ENCODE measurements around a stretch of chr3.

DNA sequence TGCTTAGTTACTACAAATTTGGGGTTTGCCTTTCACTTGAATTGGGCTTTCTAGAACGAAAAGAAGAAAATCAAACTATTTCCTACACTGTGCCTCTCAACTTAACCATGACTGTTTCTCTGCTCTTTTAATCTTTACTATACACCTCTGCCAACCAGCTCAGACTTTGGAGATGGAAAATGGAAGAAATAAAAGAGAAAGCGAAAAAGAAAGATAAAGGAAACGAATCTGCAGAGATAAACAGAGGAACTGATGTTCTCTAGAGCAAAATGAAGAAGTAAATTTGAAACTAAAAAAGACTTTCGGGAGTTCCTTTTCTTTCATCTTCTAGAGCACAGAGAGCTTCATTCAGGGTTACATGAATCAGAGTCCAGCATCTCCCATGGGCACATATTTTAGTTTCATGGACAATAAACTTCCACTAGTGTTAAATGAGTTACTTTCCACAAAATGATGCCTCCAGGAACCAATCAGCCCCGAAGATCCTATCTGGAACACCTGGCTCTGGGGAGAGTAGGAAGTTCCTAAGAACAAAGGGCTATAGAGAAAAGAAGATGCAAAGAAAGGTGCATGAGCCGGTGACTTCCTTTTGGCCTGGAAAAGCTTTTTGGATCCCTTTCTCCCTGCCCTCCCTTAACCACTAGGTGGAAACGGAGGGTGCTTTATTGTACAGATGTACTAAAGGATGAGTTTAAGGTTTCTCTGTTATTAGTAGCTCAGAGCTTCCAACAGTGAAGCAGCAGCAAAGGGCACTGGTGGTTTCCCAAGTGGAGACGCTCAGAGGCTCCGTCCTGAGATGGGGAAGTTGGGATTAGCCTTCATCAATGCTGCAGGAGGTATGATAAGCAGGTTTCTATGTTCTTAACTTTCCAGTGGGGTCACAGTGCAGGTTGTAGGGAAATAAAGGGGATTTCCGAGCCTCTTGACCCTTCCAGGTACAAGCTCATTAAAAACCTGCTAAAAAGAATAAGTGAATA lies 6.1 kb upstream of the ADGRG7 start:
- PRO-cap = no peak

DNA sequence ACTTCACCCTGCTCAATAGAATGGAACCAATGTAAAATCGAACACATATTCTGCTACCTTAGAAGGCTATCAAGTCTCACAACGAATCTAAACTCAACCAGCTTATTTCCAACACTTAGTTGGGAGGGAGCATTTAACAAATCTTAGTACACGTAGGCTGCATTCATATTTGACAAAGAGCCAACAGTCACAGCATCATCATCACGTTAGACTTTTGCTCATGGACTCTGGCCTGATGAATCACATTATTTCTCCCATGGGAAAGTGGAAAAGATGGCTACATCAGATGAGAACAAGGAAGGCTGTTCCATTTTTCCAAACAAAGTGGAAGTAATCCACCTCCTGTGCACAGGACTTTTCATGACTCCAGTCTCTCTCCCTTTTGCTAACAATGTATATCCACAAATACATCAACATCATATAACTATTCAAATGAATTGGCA lies 64.2 kb downstream of the ABI3BP start:
- PRO-cap = no peak

- PRO-cap = no peak
Observed at GRCh38 chr3:100972956-100973457, 20.2 kb downstream of the ABI3BP start.

DNA sequence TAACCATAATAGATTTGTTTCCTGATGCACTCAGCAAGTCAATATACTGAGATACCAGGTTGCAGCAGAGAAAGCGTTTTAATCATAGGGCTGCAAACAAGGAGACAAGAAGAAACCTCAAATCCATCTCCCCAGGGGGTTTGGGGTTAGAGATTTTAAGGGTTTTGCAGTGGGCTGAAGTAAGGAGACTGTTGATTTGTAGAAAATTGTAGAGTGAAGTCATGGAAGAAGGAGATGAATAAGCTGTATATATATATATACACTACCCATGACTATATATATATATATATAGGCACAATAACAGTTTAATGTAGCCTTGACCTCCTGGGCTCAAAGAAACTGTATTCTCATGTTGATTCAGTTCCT lies 12.7 kb upstream of the TRMT10C start:
- PRO-cap = no peak

GRCh38 chr3:101573358-101573912 lies 545 bp upstream of the PCNP start:
- PRO-cap = bidirectional peak, plus-strand start at chr3:101573801, minus-strand start at chr3:101573714

- PRO-cap = no peak
Observed at GRCh38 chr3:101685147-101685515, 1.4 kb downstream of the RPL24 start.

DNA sequence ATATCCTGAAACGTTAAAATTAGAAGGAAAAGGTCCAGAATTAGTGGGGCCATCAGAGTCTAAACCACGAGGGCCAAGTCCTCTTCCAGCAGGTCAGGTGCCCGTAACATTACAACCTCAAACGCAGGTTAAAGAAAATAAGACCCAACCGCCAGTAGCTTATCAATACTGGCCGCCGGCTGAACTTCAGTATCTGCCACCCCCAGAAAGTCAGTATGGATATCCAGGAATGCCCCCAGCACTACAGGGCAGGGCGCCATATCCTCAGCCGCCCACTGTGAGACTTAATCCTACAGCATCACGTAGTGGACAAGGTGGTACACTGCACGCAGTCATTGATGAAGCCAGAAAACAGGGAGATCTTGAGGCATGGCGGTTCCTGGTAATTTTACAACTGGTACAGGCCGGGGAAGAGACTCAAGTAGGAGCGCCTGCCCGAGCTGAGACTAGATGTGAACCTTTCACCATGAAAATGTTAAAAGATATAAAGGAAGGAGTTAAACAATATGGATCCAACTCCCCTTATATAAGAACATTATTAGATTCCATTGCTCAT lies 7.0 kb upstream of the RPL24 start:
- PRO-cap = no peak

DNA sequence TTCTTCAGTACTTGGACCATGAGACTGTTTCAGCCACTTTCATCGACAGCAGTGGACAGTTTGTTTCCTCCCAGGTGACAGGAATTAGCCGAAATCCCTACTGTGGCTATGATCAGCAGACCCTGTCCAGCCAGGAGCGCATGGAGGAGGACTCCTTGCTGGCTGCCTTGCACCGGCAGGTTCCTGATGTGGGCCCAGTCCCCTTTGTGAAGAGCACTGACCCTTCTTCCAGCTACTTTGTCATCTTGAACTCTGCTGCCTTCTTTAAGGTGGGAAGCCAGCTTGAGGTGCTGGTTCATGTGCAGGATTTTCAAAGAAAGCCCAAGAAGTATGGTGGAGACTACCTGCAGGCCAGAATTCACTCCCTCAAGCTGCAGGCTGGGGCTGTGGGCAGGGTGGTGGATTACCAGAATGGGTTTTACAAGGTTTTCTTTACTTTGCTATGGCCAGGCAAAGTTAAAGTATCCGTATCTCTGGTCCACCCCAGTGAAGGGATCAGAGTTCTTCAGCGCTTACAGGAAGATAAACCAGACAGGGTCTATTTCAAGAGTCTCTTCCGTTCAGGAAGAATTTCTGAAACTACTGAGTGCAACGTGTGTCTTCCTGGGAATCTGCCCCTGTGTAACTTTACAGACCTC lies 22.3 kb downstream of the NXPE3 start:
- PRO-cap = no peak

GRCh38 chr3:101851088-101851638 lies 1.8 kb downstream of the NFKBIZ start:
- PRO-cap = unidirectional peak, minus-strand start at chr3:101851394

- PRO-cap = no peak
Observed at GRCh38 chr3:101964708-101965179, 115.4 kb downstream of the NFKBIZ start.

- PRO-cap = no peak
Observed at GRCh38 chr3:102130236-102130799, 281.0 kb downstream of the NFKBIZ start.

- PRO-cap = no peak
Observed at GRCh38 chr3:102587081-102587631, 152.3 kb downstream of the ZPLD1 start.

DNA sequence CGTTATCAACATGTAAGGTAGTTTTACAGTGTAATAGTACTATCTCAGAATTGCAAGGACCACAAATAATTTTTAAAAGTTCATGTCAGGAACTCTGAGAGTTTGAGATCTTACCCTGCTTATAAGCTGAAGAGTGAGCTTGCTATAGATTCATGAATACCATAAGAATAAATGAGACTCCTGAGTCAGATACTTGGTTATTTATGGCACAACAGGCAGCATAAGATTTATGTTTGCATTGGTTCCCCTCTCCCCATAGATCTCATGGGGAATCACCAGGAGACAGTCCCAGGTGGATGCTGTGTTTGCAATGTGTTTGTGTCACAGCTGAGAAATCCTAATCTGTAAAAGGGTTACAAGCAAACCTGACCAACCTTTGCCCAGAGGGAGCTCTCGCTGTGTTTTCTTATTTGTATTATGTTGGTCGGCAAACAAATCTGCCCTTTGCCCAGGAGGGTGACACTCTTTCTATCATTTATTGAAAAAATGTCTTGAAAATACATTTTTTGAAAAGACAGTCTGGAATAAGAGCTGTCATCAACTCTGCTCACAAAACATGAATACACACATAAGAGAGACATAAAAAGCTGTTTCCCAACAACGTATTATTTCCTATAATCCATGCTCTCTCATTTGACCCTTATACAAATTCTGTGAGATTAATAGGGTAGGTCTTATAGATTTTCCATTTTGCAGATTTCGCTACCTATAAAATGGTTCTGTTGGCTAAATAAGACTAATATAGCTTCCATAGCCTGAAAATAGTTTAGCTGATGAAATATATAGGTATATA lies 236.2 kb downstream of the ZPLD1 start:
- PRO-cap = no peak

- PRO-cap = unidirectional peak, plus-strand start at chr3:105195449
Observed at GRCh38 chr3:105195295-105195717, 171.4 kb upstream of the ALCAM start.

DNA sequence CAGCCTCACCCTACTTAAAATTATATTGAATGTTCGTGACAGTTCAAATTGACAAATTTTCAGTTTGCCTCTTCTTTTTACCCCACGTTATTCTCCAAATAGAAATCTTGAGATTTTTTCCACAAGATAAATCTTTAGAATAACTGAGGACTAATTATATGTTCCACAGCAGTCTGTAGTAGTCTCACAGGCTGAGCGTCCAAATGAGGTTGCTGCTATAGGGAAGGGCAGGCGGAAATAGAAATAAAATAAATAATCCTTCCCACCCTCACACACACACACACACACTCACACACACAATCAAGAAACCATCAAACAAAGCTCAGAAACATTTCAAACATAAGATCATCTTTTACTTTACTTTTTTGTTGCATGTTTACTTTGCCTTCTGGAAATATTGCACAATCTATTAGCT lies 20.3 kb downstream of the ALCAM start:
- PRO-cap = no peak

GRCh38 chr3:105759262-105759705 lies 109.5 kb downstream of the CBLB start:
- PRO-cap = no peak

DNA sequence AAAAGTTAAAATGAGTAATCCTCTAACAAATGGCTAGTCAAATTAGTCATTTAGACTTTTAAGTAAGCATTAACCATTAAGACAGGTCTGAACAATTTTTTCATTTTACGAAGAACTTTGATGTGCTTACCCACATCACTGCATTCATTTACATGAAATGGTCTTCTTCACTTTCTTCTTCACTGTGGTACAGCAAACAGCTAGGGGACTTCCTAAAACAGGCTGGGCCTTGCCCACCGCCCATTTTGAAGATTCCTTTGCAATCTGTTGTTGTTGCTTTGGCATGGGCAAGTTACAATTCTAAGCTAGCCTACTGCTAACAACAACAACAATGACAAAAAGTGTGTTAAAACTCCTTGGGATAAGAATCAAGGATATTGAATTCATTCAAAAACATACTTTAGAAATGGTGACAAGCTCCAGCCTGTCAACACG lies 67.4 kb downstream of the CBLB start:
- PRO-cap = no peak

GRCh38 chr3:105827797-105828510 lies 40.9 kb downstream of the CBLB start:
- PRO-cap = no peak

DNA sequence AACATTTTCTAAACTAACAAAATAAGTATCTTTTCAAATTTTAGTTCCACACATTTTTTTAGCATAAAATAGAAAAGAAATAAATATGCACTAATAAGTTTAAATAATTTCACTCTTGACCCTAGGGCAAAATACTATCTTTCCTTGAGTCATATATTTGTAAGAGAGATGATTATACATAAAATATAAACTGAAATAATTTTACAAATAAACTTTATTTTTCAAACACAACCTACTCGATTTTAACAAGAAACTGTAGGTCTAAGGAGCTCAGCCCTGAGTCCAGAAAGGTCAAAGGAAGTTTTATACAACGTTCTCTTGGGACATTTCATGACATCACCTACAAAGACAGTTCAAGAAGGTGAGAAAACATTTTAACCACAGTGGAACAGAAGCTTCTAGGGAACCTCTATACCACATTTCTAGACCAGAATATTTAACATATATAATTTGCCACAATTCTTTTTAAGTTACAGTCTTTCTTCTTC lies 40.2 kb downstream of the CBLB start:
- PRO-cap = no peak

- PRO-cap = bidirectional peak, plus-strand start at chr3:105867430, minus-strand start at chr3:105867407
Observed at GRCh38 chr3:105867224-105867716, 1.5 kb downstream of the CBLB start.

Measured in fallopian tube (tissue), 1 donor.